M059J (cell line): ENCODE measurements around a stretch of chr12.

DNA sequence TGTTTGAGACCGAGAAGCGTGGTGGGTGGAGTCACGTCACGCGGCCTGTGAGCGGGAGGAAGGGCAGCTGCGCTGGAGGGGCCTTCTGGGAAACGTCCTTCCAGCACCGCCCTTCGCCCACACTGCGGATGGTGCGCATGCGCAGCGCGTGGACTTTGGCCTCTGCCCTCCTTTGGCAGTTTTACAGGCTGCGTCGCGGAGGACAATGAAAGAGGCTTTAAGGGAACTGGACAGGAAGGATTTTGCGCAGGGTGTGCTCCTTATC is 334 bp upstream of the SCAF11 start:
- RAMPAGE, long total RNA = no peak

- RAMPAGE, long total RNA = no peak
Measured at GRCh38 chr12:45991482-45992390, 1.4 kb upstream of the SCAF11 start.

GRCh38 chr12:45992725-45993202 is 2.4 kb upstream of the SCAF11 start:
- RAMPAGE, long total RNA = no peak

- RAMPAGE, long total RNA = no peak
Measured at GRCh38 chr12:46185617-46186599, 82.9 kb downstream of the SLC38A1 start.

- RAMPAGE, long total RNA = no peak
Measured at GRCh38 chr12:46215047-46215864, 53.6 kb downstream of the SLC38A1 start.

DNA sequence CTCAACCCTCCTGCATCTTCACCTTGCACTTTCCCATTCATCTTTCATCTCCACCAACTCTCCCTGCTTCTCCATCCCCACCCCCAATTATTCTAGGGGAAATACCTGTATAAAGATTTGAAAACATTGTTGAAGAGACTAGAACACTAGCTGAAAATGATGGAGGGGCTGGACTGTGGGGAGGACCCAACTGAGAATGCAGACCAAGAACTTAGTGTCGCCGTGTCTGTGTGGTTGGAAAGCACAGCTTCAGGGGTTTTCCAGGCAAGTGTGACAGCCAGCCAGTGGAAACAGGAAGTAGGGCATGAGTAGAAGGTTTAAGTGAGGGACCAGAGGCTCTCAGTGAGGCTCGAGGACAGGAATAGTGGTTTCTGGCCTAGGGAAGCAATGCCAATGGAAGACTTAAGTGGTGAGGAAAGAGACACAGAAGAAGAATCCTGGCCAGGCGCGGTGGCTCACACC is 52.7 kb downstream of the SLC38A1 start:
- RAMPAGE, long total RNA = no peak

DNA sequence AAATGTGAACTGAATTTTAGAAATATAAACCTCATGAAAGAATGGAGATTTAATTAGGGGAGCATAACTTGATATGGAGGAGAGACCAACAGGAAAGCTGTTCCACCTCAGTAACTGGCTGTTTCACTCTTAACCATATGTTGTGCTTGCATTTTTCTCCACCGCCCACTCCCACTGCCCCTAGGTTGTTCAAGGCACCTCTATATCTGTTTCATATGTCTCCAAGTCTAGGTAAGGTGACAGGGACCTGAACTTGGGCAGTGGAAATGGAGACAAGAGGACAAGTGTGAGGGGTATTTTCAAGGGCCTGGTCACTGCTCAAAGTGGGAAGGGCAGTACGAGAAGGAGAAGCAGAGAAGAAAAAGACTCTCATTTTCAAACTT is 3.2 kb downstream of the SLC38A1 start:
- RAMPAGE, long total RNA = no peak

GRCh38 chr12:46358802-46359643 is 13.6 kb downstream of the SLC38A2 start:
- RAMPAGE, long total RNA = no peak

DNA sequence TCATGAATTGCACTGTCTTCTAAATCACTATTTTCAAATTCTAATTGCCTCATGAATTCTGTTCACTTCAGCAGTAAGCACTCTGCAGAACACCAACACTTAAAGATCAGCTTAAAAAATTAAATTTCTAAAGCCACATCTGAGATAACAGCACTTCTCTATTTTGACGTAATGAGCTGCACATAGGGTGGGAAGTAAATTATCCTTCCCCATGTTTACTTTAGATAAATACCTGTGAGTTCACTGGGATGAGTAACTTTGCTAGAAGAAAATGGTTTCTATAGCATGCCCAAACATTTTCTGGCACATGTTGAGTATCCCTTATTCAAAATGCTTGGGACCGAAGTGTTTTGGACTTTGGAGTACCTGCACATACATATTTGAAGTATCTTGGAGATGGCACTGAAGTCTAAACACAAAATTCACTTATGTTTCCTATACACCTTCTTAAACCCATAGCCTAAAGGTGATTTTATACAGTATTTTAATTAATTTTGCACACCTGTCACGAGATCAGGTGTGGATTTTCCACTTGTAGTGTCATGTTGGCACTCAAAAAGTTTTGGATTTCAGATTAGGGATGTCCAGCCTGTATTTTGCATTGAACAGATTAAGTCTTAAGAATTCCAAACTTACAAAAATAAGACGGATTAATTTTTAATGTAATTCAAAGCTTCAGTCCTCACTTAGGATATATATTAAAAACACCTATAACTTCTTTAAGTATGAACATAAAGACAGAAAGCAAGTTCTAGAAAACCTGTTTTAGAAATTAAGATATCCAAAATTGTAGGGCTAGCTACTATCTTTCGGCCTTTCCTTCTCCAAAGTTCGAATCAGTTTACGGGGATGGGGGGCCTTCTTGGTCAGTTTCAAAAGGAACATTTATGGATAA is 6.5 kb downstream of the SLC38A2 start:
- RAMPAGE, long total RNA = no peak

DNA sequence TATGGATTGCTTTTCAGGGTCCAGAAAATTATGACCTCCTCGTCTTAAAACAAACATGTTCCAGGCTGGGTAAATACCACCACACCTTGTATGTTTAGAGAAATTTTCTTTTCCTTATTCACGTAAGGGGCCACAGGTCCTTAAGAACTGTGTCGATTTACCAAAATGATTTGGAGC is 2.7 kb downstream of the SLC38A2 start:
- RAMPAGE, long total RNA = no peak

GRCh38 chr12:46373212-46374440 is 1.1 kb upstream of the SLC38A2 start:
- RAMPAGE, long total RNA = no peak

DNA sequence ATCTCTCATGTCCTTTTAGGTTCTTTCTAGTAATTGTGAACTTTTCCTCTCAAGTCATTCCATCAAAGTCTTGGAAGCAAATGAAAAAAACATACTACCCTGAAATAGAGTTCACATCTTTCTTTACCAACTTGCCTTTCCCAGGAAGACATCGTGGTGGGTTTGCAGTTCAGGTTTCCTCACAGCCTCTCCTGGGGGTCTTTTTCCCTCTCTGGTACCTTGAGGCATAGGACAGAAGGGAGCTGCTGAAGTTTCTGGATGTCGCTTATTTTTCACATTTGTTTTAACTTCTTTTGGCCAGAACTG is 11.7 kb upstream of the SLC38A2 start:
- RAMPAGE, long total RNA = no peak

GRCh38 chr12:46388974-46389753 is 16.6 kb upstream of the SLC38A2 start:
- RAMPAGE, long total RNA = no peak

DNA sequence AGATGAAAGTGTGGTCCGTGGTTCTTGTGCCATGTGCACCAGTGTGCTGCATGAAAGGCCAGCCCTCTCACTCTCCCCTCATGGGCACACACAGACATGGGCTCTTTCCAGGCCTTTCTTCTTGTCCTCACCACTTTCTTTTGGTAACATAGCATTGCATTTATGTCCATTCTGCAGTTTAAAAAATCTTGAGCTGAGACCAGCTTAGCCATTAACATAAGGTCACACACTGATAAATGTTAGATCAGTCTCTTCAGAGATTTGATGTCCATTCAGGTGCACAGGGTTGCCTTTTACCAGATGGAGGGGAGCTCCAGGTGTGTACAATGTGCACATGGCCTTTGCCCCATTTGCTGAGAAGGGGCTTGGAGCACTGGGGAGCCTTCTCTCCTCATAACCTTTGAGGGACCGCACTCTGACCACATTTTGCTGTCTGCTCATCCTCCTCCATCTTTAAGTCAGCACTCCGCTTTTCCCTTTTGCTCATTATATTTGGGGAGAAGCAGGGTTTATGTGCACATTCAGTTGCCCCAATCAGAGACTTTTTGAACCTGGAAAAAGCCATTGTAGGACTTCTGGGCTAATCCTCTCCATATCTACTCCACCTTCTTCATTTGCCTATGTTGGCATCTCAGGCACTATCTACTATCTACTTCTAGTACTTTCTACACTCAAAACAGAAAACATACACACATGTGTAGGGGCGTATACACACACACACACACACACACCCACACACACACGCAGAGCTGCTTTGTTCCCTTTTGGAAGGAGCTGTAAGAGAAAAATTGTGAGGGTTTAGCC is 28.7 kb upstream of the SLC38A2 start:
- RAMPAGE, long total RNA = no peak

- RAMPAGE, long total RNA = no peak
Measured at GRCh38 chr12:46494321-46494928, 121.9 kb upstream of the SLC38A2 start.

DNA sequence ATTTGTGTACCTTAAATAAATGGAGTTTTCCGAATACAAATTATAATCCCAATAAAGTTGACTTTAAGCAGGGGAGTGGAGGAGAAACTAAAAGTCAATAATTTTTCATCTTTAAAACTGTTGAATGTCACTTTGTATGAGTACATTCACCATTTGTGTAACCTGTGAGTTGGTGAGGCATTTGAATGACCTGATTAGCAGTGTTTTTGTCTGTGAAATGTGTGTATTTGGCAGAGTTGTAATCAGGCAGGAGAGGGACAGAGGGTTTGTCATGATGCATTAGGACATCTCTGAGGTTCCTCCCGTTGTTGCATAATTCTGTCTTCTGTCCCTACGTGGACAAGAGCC is 208.8 kb downstream of the SLC38A4 start:
- RAMPAGE, long total RNA = no peak

GRCh38 chr12:46618102-46619196 is 207.3 kb downstream of the SLC38A4 start:
- RAMPAGE, long total RNA = no peak

DNA sequence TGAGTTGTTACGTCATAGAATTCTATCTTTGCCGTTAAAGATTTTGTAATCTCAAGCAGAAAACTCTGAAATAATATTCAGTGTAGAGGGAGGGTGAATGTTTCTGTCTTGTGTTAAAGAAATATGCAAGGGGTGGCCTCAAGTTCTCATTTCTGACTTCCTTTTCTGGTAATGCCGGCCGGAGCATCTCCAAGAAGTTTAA is 165.1 kb downstream of the SLC38A4 start:
- RAMPAGE, long total RNA = no peak

DNA sequence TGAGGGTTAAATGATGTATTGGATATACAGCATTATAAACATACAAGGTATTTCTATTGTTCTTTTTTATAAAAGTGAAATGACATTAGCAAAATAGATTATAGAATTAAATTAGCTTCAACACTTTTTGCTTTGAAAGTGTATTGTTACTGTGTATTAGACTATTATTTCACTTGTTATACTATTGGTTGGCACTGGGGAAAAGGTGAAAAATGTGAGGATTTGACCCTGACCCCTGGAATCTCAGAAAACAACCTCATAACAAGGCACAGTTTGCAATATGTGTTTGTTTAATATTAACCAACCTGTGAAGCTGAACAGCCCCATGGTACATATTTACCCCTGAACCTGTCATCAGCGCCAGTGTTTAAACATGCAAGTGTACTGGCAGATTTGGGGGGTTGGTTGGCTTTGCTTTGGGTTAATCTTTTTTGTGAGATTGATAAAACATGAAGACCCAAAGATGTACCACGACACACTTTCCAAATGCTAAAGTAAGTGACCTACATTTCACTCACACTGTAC is 11.7 kb downstream of the SLC38A4 start:
- RAMPAGE, long total RNA = no peak

DNA sequence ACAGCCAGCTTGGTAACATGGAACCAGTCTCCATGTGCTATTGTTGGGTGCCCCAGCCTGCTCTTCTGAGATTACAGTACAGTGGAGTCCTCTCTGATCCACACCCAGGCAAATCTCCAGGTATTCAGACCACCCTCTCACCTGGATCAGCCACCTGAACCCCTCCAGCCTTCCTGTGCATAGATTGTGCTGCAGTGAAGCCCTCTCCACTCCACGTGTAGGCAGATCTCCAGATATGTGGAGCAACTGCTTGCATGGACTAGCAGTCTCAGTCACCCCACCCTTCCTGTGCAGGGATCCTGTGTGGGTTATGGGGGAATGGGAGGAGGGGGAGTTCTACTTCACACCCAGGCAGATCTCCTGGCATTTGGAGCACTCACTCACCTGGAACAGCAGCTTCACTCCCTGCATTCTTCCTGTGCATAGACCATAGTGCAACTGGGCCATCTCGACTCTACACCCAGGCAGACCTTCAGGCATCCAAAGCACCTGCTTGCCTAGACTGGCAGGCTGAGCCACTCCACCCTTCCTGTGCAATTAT is 96.1 kb upstream of the PCED1B start:
- RAMPAGE, long total RNA = no peak